Colon Carcinoma Metastatic in the Brain (tissue), 2 donors: ENCODE results near the gene MKLN1.

GRCh38 chr7:131056588-131057644, 270.8 kb upstream of the MKLN1 start:
- PRO-cap, 2 experiments, result no peak in any of the 2 experiments

DNA sequence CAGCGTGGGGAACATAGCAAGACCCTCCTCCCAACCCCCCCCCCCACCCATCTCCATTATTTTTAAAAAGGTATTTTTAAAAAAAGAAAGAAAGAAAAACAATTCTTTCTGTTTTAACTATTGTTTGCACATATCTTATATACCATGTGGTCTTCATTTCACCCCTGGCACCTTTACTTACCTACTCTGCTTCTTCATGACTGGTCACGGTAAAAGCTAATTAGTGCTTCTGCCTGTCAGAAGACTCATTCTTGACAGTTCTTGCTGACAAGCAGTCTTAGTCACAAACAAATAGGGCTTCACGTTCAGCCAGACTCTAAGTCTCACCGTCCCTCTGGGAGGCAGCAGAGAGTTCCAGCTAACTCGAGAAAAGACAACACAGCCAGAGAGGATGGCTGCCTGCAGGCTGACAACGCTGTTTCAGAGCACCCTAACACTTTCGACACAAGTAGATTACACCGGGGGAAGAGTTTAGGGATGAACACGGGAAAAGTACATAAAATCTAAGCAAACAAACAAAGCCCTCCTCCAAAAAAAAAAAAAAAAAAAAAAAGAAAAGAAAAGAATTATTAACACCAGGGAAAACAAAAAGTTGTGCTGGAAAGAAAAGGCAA, 258.5 kb upstream of the MKLN1 start:
- PRO-cap, 2 experiments, result no peak in any of the 2 experiments

DNA sequence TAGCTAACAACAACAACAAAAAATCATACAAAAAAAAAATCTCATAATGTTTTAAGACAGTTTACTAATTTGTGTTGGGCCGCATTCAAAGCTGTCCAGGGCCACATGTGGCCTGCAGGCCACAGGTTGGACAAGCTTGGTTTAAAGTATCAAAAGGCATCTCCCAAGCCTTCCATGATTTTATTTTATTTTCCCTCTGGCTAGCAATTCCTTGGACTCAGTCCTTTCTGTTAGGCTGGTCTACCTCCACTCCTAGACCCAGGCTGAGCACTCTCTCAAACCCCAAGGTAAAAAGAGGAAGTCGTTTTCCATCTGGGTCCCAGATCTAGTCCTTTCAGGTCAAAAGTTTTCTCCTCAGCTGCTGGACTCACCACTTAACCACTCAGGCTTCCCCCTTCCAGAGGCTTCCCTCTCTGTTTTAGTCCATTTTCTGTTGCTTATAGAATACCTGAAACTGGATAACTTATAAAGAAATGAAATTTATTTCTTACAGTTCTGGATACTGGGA, 252.3 kb upstream of the MKLN1 start:
- PRO-cap, 2 experiments, result no peak in any of the 2 experiments

DNA sequence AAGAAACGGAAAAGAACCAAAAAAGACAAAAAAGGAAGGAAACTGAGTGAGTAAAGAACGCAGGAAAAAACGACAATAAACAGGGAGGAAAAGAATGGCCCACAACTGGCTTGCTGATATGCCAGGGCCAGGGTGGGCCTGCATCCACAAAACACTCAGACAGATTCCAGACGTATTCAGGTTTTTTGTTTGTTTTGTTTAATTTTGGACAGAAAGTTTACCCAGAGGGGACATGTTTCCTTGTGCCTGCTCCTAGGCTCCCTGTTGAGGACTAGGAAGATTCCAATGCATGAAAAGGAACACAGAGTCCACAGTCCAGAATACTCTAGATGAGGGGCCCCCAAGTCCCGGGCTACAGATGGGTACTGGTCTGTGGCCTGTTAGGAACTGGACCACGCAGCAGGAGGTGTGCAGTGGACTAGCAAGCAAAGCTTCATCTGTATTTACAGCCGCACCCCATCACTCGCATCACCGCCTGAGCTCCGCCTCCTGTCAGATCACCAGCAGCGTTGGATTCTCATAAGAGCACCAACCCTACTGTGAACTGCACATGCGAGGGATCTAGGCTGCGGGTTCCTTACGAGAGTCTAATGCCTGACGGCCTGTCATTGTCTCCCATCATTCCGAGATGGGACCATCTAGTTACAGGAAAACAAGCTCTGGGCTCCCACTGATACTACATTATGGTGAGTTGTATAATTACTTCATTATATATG, 233.1 kb upstream of the MKLN1 start:
- PRO-cap, 2 experiments, result no peak in any of the 2 experiments

DNA sequence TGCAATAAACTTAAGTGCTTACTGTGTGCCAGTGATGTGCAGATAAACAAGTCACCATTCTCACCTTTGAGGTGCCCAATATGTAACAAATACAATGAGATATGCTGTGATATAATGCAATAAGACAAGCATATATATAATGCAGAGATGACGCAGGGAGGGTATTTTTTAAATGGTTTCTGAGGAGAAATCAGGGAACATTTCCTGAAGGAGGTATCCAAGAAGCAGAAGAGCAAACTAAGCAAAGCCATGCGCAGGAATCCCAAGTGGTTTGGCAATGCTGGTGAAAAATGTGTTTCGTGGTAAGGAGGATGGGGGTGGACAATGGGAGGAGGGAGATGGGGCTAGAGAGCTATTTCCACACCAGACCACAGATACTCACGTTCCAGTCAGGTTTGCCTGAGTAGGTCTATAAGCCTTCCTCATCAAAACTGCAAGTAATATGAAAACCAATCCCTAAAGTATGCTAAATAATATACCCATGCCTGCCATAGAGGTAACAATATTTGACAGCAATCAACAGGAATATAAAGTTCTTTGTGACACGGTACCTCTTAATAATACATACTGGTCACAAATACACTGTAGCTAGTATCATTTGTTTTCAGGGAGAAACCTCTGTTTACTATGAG, 223.7 kb upstream of the MKLN1 start:
- PRO-cap, 2 experiments, result no peak in any of the 2 experiments

GRCh38 chr7:131108513-131108922, 219.2 kb upstream of the MKLN1 start:
- PRO-cap, 2 experiments, result no peak in any of the 2 experiments

- PRO-cap, 2 experiments, result no peak in any of the 2 experiments
Measured at GRCh38 chr7:131109188-131109507, 218.5 kb upstream of the MKLN1 start.

DNA sequence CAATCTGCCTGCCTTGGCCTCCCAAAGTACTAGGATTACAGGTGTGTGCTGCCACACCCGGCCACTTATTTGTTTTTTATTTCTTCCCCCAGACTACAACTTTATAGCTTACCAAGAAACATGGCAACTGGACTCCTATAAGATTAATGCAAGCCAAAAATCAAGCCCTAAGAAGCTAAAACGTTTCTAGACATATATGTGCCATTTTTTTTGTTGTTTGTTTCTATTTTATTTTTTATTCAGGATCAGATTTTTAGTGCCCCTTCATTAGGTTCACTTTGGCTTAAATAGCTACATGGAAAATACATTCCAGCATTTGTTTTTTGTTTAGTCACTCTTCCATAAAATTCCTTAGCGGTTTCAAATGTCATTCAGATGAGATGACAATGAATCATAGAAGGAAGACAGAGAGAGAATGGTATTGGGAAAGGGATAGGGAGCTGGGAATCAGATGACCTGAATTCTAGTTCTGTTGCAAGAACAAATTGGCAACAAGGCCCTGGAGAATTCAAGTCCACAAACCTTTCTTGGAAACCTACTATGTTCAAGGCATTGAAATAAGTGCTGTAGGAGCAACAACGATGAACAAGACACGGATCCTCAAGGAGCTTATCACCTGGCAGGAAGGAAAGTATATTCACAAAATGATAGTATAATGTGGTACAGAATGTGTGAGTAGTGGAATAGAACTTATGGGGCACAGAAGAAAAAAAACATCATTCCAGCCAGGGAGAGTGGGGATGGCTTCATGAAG, 163.1 kb upstream of the MKLN1 start:
- PRO-cap, 2 experiments, result no peak in any of the 2 experiments

GRCh38 chr7:131225374-131226636, 101.9 kb upstream of the MKLN1 start:
- PRO-cap, 2 experiments, result no peak in any of the 2 experiments

- PRO-cap, 2 experiments, result no peak in any of the 2 experiments
Measured at GRCh38 chr7:131272972-131273448, 54.7 kb upstream of the MKLN1 start.

GRCh38 chr7:131327551-131328517, at the start of gene MKLN1:
Gene MKLN1, plus strand, starts transcription at chr7:131327876.
- PRO-cap, 2 experiments, result peak in 2 of 2 experiments; most common plus-strand start chr7:131327894 (in 1); most common minus-strand start chr7:131327699 (in 2)

- PRO-cap, 2 experiments, result no peak in any of the 2 experiments
Measured at GRCh38 chr7:131441903-131442102, 114.1 kb downstream of the MKLN1 start.

DNA sequence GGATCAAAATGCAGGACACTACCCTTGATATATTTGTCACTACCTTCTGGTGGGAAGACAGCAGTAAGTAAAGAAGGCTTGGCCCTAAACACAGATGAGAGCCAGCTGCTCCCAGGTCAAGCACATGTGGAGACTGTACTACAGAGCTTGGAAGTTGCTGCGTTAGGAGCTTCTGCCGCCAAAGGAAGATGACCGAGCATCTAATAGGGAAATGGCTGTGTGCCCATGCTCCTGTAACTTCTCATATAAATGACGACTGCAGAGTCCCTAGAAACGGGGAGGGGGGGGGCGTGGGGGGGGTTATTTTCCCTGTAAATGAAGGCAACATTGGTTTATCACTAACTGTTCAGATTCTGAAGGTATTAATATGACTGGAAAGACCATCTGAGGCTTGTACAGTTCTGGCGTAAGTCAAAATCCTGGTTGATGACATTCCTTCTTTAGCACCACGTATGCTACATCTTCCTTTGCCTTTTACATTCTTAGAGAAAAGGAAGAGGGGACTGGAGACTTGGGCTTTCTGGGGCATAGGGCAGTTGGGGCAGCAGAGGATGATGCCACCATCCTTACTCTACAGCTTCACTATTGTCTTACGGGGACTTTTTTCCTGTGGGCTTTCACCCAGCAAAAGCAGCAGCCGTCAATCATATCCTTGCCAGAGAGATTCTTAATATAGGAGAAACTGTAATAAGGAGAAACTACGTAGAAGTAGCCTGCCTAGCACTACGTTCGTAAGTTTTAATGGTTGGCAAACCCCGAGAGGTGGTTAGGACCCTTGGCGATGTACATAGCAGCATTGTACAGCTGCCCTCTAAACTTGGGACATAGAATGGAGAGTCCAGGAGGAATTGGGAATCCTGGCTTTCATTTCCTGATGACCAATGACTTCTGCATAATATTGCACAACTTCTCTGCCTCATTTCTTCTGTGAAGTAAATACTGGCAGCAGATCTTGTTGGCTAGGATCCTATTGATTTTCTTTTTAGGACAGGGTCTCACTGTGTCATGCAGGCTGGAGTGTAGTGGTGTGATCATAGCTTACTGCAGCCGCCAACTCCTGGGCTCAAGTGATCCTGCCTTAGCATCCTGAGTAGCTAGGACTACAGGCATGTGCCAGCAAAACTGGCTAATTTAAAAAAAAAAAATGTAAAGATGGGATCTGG, 58.5 kb downstream of the PODXL start:
- PRO-cap, 2 experiments, result no peak in any of the 2 experiments

GRCh38 chr7:131509331-131509896, 47.0 kb downstream of the PODXL start:
- PRO-cap, 2 experiments, result no peak in any of the 2 experiments

DNA sequence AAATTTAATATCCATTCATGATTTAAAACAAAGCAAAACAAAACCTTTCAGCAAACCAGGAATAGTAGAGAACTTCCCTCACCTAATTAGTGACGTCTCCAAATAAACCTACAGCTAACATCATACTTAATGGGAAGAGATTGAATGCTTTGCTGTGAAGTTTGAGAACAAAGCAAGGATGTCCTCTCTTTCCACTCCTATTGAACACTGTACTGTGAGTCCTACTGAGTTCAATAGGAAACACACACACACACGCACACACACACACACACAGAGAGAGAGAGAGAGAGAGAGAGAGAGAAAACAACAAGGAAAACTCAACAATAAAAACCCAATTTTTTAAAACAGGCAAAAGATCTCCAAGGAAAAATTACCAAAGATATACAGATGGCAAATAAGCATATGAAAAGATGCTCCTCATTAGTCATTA, 32.3 kb downstream of the PODXL start:
- PRO-cap, 2 experiments, result no peak in any of the 2 experiments

- PRO-cap, 2 experiments, result no peak in any of the 2 experiments
Measured at GRCh38 chr7:131540362-131540922, 16.0 kb downstream of the PODXL start.

- PRO-cap, 2 experiments, result no peak in any of the 2 experiments
Measured at GRCh38 chr7:131554367-131554914, 2.0 kb downstream of the PODXL start.

GRCh38 chr7:131581110-131582092, 25.0 kb upstream of the PODXL start:
- PRO-cap, 2 experiments, result no peak in any of the 2 experiments

GRCh38 chr7:131619444-131620180, 63.2 kb upstream of the PODXL start:
- PRO-cap, 2 experiments, result no peak in any of the 2 experiments

DNA sequence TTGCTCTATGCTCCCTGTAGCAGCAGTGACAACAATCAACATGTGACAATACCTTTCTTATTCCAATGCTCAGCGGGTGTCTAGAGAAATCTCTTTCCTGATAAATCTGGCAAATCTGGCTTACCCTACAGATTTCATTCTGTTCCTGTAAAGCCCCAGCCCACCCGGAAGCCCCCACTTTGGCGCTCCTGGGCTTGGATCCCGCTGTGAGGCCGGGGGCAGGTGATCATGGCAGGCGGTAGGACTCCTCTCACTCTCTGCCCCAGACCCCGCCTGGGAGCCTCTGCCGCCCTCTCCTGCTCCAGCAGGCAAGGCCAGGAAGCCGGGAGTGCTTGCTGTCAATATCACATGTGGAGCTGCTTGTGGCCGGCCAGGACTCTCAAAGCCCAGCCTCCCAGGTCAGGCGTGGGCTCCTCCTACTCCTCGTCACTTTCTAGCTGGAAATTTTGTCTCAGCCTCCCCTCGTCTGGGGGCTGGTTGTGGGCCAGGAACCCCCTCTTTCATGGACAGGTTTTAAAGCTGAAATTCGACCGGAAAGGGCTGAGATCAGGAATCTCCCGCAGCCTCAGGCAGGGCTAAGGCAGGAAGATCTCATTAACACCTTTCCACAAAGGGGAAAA, 273.5 kb upstream of the PODXL start:
- PRO-cap, 2 experiments, result no peak in any of the 2 experiments